Natural killer cell (primary cell): ENCODE measurements around the gene AKAP13.

DNA sequence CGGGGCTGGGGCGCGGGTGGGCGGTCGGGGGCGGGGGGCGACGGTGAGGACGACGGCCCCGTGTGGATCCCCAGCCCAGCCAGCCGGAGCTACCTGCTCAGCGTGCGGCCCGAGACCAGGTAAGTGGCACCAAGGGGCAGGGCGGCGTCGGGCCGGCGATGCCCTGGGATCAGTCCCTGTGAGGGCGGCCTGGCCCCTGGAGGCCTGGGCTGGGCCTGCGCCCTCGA, 234 bp downstream of the ALPK3 start:
- PRO-cap, result no peak

DNA sequence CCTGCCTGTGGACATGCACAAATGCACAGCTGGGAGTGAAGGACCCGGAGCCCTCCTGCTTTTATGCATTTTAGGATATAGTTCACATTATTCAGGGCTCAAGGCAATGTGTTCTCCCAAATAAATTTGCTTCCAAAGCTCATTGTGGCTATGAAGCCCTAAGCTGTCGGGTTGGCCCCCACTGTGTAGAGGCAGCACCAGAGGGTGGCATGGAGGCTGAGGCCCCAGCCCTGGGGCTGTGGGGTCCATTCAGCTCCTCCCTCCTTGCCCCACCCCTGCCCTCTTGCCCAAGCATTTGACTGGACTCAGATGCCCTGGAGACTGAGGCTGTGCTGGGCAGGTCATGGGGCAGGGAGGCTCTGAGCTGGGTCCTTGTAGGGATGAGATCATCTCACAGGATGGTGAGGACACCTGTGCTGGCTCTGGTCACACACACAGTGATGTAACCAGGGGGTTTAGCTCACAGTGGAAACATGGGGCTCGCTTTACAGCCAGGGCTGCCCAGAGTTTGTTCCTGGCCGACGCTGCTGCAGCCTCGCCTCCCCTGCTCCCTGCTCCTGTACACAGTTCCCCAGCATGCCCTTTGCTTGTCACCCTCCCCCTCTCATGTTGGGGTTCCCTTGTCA, 17.8 kb downstream of the ALPK3 start:
- PRO-cap, result no peak

- PRO-cap, result unidirectional peak, minus-strand start at chr15:84982648
Measured at GRCh38 chr15:84982374-84983000, 831 bp downstream of the PDE8A start.

- PRO-cap, result no peak
Measured at GRCh38 chr15:84992335-84993162, 10.9 kb downstream of the PDE8A start.

- PRO-cap, result no peak
Measured at GRCh38 chr15:85023376-85024395, 42.0 kb downstream of the PDE8A start.

DNA sequence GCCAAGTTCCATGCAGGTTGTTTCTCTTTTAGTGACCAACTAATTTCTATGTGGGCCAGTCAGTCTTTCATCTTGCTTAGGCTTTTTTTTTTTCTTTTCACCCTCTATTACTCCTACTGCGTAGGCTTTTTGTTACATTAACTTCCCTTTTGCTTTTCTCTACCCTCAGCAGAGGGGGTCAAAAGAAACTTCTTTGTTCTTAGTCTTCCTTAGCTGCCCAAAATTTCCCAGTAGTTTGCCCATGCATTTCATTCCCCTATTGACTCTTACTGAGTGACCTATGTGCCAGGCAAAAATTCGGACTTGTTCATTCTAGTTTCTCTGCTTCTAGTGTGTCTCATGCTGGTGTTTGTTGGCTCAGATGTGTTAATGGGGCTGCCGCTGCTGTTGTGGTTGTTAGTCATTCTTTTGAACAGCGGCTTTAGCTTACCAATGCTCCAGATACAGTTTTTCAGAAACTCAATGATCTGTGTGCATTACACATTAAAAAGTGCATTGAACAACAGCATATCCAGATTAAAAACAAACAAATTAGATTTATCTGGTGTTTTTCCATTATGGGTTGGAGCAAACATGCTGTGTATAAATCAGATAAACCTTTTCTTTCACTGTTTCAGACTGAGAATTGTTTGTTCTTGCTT, 42.9 kb downstream of the PDE8A start:
- PRO-cap, result no peak

GRCh38 chr15:85031273-85031676, 49.6 kb downstream of the PDE8A start:
- PRO-cap, result no peak

- PRO-cap, result no peak
Measured at GRCh38 chr15:85103596-85104364, 122.1 kb downstream of the PDE8A start.

- PRO-cap, result bidirectional peak, plus-strand start at chr15:85380674, minus-strand start at chr15:85380371; bidirectional peak, plus-strand start at chr15:85381254, minus-strand start at chr15:85381027
Measured at GRCh38 chr15:85380470-85381570, at the start of gene AKAP13. TSS of gene AKAP13 (plus strand) at chr15:85380603.

- PRO-cap, result no peak
Measured at GRCh38 chr15:85579916-85580720, 199.7 kb downstream of the AKAP13 start.

GRCh38 chr15:85587805-85588587, 206.7 kb downstream of the KLHL25 start:
- PRO-cap, result no peak

DNA sequence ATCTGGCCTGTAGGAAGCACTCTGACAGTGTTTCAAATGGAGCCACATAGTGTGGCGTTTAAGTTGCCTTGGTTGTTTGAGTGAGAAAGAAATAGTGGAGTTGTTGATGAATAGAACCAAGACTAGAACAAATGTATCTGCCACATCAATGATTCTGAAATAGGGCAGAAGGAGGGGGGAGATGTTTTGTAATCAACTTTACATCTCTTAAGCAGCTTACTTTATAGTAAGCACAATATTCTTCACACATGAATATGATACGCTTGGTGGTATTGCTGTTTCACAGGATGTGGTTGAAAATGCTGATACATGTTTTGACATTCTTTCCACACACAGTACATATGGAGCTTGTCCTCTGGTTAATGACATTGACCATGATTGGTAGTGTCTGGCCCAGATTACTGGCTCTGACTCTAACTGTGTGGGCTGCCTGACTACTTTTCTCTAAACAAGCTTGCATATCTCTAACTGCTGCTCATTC, 168.9 kb downstream of the KLHL25 start:
- PRO-cap, result bidirectional peak, plus-strand start at position 368 of the sequence, minus-strand start at position 129 of the sequence

DNA sequence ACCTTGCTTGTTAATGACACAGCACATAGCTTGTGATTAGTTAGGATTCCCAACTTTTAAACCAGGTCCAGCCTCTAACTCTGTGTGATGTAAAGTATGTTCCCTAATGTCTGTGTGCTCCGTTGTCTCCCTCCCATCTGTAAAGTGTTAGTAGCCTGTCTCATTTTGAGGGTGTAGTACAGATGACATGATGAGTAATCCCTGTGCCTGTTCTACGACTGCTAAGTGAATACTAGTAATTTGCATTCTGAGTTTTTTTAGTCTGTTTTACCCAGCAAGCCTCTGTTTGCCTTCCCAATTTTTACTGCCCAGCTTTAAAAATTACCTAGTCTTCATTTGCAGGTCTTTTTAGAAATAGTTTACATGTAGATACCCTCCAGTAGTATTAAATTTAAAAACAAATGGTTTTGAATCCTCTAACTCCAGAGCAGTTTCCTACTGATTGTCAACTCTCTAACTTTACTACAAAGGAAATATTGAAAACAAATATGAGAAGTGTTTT, 154.6 kb downstream of the KLHL25 start:
- PRO-cap, result no peak

DNA sequence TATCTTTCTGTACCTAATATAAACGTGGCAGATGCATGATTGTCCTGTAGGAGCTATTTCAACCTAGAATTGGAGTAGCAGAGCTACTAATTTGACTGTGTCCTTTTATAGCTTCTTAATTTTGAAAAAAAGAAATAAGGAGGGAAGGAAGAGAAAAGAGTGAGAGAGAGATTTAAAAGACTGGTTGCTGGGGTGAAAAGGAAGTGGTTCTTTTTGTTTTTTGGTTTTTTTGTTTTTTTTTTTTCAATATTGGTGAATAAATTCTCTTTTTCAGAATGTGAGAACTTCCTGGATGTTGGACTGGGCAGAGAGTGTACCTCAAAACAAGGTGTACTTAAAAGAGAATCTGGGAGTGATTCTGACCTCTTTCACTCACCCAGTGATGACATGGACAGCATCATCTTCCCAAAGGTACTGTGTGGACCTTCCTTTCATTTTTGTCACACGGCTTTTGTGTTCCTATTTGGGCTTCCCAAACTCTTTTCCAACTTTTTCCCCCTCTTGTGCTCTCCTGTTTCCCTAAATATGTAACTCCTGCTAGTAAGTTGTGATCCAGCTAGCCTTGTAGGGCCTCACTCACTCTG, 149.1 kb downstream of the KLHL25 start:
- PRO-cap, result no peak

DNA sequence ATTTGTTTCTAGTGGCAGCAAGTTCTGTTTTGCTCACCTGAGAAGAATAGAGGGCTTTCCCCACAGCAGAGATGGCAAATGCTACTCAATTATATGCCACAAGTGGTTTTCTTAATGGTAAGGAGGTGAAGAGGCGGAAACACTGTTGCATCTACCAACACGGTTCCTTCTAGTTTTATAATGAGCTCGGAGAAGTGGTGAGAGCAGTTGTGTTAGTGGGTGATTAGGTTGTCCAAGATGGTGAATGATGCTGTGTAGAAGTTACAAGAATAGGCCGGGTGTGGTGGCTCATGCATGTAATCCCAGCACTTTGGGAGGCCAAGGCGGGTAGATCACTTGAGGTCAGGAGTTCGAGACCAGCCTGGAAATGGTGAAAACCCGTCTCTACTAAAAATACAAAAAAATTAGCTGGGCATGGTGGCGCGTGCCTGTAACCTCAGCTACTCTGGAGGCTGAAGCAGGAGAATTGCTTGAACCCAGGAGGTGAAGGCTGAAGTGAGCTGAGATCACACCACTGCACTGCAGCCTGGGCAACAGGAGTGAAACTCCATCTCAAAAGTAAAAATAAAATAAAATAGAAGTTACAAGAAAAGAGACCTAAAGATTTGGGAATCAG, 147.8 kb downstream of the KLHL25 start:
- PRO-cap, result bidirectional peak, plus-strand start at position 206 of the sequence, minus-strand start at position 182 of the sequence

DNA sequence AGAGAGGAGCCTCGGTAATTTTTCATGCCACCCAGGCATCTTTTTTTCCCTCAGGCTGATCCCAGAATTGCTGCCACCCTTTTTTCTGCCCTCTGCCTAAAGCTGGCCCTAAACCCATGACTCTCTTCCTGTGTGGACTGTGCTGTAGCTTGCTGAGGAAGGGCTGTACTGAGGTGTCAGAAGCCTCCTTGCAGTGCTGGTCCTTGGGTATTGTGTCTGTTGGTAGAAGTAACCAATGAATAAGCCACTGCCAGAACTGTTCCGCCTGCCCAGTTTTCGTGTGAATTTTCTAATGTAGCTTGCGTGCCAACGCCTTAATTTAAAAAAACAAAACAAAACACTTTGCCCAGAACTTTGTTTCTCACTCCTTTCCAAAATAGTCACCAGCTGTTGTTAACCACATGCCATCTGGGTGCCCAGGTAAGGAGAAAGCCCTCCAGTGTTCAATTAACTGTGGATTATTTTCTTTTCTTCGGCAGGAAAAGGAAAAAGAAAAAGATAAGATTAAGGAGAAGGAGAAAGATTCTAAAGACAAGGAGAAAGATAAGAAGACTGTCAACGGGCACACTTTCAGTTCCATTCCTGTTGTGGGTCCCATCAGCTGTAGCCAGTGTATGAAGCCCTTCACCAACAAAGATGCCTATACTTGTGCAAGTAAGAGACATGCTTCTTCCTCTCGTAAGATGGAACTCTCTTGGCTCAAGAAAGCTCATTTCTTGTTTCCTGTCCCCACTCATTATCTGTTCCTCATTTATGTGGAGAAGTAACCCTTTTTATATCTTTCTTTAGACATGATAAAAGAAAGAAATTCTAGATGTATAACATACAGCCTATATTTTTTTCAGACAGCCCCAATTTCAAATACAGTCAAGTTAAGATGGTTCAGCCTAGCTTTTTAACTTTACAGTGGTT, 101.7 kb downstream of the KLHL25 start:
- PRO-cap, result bidirectional peak, plus-strand start at position 179 of the sequence, minus-strand start at position 170 of the sequence; unidirectional peak, plus-strand start at position 573 of the sequence

GRCh38 chr15:85703994-85704641, 90.6 kb downstream of the KLHL25 start:
- PRO-cap, result unidirectional peak, minus-strand start at chr15:85704241; unidirectional peak, minus-strand start at chr15:85704272

DNA sequence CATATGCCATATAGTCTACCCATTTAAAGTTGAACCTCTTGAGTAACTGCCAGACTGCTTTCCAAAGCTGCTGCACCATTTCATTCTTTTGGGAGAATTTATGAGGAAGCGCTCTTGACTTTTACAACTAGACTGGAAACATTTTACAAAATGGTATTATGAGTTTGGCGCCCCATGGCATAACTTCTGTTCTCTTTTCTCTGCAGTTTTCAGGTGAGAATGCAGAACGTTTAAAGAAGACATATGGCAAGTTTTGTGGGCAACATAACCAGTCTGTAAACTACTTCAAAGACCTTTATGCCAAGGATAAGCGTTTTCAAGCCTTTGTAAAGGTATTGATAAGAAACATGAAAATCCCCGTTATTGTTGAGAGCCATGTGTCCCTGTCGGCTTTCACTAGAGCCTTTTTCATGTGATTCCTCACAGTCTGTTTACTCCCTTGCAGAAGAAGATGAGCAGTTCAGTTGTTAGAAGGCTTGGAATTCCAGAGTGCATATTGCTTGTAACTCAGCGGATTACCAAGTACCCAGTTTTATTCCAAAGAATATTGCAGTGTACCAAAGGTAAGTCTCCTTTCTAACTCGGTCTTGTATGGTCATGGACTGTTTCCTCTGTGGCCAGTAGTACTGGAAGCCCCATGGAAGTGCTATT, 72.8 kb downstream of the KLHL25 start:
- PRO-cap, result no peak

DNA sequence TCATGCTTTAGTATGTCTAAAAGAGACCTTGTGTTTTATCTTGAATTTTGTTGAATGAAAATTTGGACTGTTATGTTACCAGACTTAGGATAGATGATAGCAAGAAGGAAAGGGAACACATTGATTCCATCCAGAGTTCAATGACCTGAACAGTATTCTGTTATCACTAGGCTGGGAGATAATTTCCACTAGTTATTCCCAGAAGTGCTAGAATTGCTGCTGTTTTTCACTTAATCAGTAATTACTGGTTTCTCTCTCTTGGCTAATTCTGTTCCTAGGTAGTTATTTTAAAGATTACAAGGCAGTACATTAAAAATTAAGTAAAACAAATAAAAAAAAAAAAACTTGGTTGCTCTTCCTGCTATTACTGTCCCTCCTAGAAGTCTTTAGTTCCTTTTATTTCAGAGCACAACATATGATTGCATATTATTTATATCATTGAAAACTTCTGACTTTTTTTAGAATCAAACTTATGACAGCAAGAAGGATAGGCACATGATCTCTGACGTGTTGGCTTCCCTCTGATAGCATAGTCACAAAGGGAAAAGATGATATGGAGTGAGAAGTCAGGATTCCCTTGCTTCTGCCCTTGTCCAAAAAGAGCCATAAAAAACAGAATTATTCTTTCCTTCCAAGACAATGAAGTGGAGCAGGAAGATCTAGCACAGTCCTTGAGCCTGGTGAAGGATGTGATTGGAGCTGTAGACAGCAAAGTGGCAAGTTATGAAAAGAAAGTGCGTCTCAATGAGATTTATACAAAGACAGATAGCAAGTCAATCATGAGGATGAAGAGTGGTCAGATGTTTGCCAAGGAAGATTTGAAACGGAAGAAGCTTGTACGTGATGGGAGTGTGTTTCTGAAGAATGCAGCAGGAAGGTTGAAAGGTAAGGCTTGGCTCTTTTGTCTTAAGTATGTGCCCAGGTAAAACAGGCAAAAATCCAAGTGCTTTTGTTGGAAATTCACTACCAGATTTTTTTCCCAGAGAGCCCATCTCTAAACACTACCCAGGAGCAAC, 72.0 kb downstream of the KLHL25 start:
- PRO-cap, result no peak

DNA sequence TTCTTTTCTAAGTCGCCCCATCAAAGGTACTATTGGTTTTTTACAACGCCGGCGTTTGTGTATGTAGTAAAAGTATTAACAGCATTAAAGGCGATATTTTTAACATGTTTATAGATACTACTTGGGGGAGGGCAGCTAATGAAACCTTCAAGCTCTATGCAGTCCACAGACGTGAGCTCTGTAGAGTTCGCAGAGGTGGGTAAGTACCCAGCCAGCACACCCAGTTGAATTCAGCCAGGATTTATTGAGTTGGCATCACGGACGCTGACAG, 51.6 kb downstream of the KLHL25 start:
- PRO-cap, result no peak